Measurements from ENCODE around the gene PEX19.

GRCh38 chr1:159468165-159468542 is 28.6 kb downstream of the OR10J1 start:
- PRO-cap, result no peak
- RRBS, result no CpG with 5 or more reads among the region's 1 CpG

DNA sequence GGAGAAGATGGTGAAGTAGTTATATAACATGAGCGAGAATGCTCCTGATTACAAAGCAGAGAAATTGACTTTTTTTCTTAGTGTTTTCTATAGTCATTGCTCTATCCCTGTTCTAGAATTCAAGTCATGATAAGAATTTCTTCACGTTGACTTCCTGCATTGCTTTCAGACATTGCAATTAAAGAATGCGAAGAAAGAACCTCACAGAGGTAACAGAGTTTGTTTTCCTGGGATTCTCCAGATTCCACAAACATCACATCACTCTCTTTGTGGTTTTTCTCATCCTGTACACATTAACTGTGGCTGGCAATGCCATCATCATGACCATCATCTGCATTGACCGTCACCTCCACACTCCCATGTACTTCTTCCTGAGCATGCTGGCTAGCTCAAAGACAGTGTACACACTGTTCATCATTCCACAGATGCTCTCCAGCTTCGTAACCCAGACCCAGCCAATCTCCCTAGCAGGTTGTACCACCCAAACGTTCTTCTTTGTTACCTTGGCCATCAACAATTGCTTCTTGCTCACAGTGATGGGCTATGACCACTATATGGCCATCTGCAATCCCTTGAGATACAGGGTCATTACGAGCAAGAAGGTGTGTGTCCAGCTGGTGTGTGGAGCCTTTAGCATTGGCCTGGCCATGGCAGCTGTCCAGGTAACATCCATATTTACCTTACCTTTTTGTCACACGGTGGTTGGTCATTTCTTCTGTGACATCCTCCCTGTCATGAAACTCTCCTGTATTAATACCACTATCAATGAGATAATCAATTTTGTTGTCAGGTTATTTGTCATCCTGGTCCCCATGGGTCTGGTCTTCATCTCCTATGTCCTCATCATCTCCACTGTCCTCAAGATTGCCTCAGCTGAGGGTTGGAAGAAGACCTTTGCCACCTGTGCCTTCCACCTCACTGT is 10.7 kb downstream of the APCS start:
- PRO-cap, result bidirectional peak, plus-strand start at position 417 of the sequence, minus-strand start at position 126 of the sequence
- RRBS, result no CpG with 5 or more reads among the region's 8 CpGs

GRCh38 chr1:159860532-159861257 is 1.8 kb downstream of the VSIG8 start:
- PRO-cap, result no peak
- RRBS, result no CpG with 5 or more reads among the region's 5 CpGs

DNA sequence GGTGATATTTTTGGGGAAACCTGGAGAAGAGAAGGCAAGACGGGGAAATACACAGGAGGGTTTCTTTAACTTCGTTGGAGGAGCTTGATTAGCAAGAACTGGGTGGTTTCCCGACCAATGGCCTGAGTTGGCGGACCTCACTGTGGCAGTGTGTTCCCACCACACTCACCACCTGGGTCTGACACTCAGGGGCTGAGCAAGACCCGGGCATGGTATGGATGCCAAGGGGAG is 3.7 kb downstream of the TAGLN2 start:
- PRO-cap, result no peak
- RRBS, result no CpG with 5 or more reads among the region's 5 CpGs

DNA sequence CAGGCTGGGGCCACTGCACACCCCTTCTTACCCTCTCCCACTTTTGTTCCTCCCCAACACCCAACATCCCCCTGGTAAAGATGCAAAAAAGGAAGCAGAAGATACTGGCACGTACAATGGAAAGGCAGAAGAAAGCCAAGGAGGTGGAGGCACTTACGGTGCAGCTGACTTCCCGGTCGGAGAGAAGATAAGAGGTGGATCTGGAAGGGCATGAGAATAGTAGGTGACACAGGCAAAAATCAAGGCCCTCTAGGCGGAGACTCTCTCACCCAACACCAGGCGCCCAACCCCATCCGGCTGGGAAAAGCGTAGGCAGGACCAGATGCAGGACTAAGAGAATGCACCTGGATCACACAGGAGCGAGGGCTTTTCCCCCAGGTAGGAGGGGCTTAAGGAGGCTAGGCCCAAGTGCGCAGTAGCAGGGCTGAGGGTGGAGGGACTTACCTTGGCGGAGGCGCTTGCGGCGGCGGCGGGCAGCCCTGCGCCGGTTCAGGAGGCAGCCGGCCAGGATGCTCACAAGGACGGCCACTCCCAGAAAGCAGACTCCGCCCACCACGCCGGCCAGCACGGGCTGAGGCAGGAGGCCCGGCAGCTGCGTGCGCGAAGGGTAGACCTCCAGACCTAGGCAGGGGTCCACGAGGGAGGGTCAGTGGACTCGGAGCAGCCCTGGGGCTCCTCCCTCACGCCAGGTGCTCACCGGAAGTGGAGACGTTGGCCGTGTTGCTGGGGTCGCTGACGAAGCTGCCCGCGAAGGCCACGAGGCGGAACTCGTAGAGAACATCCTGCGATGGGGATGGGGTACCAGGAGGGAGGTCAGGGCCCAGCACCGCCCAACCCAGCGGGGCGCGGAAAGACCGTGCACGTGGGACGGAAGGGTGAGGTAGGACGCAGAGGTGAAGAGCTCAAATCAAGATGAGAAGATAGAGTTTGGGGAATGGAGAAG is 4.2 kb upstream of the TAGLN2 start:
- PRO-cap, result no peak
- RRBS, result 72% methylated on average over 5 of the region's 50 CpGs

DNA sequence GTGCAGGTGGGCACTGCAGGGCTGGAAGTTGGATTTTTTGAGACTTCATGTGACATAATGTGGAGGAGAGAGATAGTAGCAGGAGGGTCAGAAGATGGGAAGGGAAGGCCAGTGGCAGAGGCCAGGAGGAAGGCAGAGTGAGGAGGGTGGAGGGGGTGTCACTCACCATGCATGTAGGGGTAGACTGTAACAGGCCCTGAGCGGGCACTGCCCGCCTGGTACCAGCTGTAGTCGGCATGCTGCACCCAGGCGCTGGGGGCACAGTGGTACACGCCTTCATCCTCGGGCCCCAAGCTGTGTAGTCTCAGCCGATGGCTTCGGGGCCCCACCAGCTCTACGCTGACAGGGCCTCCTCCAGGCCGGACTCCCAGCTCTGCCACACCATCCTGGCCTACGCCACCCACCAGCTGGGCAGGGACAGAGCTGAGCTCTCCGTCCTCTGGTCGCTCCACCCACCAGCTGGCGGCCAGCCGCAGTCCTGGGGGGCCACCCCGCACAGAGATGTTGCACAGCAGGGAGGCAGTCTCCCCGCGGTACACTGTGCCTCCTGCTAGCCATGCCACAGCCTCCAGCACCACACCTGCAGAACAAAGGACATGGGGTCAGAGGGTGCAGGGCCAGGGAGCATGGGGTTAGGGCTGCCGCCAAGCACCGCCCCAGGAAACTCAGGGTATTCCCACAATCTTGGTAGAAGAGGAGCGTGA is 6.2 kb downstream of the IGSF8 start:
- PRO-cap, result no peak
- RRBS, result no CpG with 5 or more reads among the region's 21 CpGs

- PRO-cap, result no peak
- RRBS, result no CpG with 5 or more reads among the region's 3 CpGs
Observed at GRCh38 chr1:160208660-160209211, 3.6 kb downstream of the PEA15 start.

- PRO-cap, result no peak
- RRBS, result no CpG with 5 or more reads among the region's 9 CpGs
Observed at GRCh38 chr1:160213463-160214415, 8.6 kb downstream of the PEA15 start.

DNA sequence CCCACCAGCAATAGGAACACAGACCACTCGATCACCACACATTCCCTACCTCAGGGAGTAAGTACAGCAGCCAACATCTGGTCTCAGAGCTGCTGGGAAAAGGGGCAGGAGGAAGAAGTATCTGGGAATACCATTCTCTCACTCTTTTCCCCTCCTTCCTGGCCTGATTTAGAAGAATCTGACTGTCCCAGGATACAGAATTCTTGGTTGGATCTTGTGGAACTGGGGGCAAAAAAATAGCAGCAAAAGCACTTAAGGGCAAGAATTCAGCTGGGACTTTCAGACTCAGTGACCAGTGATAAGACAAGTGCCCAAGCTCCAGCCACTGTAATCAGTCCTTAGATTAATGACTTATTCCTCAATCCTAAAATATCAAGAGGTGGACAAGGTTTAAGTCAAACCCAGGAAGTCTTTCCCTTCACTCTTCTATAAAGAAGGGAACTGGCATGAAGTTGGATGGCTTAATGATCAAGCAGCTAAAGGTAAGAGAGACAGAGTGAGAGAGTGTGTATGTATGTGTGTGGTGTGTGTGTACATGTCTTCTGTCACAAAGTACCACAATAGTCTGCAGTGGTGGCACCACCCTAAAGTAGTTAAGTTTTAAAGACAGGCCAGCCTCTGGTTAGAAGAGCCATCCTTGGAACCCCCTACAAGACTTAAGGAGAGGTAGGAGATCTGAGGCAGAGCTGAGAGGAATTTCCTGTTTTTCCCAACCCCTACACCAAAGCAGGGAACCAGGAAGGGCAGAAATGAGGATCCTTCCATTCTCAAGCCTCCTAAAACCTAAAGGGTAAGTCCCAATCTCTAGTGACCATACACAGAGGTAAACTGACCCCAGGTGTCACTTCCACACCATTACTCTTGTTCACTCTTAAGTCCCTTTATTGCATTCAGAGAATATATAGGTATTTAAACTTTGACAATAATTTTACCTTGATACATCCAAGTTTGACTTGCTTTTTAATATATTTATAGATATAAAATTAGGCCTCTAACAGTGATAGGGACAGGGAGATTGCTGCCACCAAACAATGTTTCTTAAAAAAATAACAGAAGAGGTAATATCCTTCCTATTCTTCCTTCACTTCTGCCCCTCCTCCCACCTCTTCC is 11.0 kb downstream of the PEA15 start:
- PRO-cap, result no peak
- RRBS, result no CpG with 5 or more reads among the region's 1 CpG

DNA sequence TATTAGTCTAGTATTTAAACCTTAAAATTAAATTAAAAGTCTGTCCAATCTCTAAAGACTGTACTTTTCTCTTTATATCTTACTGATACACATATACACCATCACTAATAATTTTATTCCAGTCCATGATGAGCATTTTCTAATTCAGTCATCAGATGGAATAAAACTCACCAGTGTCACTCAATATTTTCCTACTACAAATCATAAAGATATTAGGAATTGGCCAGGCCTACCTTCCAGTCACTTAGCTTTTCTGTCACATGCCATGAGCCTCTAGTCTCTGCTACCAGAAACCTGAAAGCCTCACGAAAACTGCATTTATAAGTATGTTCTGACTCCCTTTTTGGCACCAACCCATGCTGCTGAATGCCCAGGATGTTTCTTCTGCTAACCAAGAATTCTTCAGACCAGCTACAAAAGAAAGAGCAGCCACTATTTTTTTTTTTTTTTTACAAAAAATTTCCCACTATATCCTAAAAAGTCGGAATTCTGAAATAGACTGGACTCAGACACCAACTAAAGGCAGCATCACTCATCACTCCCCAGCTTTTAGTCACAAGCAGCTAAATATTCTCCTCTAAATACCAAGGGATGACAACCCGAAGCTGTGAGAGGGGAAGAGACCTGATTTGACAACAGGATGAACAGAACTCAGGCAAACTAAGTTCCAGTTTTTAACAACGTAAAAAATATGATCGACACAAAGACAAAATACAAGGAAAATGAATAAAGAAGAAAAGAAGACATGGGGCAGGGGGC is 1.9 kb downstream of the DCAF8 start:
- PRO-cap, result no peak
- RRBS, result no CpG with 5 or more reads among the region's 5 CpGs

- PRO-cap, result bidirectional peak, plus-strand start at chr1:160284689, minus-strand start at chr1:160284680; bidirectional peak, plus-strand start at chr1:160284726, minus-strand start at chr1:160284725; bidirectional peak, plus-strand start at chr1:160284791, minus-strand start at chr1:160284762; bidirectional peak, plus-strand start at chr1:160285236, minus-strand start at chr1:160285130
- RRBS, result 4% methylated on average over 3 of the region's 40 CpGs
Observed at GRCh38 chr1:160284563-160285605, at the start of gene PEX19. PEX19 (minus strand) TSS chr1:160285133.

DNA sequence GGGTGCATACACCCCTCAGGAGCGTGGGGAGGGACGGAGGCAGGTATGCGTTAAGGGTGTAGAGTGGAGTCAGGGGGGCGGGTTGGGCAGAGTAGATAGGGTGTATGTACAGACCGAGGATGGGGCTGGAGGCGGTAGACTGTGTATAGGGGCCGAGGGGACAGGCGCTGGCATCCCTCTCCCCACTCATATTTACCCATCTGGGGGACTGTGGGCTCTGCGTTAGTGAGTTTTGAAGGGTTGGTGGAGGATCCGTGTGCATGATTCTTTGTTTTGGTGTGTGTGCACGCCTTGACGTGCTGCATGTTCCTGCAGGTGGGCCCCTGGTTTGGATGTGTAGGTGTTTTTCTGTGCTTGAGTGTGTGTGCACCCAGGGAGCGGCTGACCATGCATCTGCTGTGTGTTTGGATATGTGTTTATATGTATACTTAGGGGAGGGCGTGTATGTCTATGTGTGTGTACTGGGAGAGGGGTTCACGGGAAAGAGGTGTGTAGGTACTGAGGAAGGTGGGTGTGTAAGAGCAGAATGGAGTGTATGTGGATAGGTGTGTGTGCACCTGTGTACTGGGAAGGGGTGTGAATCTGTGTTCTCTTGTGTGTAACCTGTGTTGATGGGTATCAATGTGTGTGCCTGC is 1.0 kb downstream of the VANGL2 start:
- PRO-cap, result no peak
- RRBS, result no CpG with 5 or more reads among the region's 15 CpGs

- PRO-cap, result no peak
- RRBS, result no CpG with 5 or more reads among the region's 8 CpGs
Observed at GRCh38 chr1:160446793-160447558, 46.6 kb downstream of the VANGL2 start.

- PRO-cap, result no peak
- RRBS, result no CpG with 5 or more reads among the region's 6 CpGs
Observed at GRCh38 chr1:160540113-160540620, 17.1 kb upstream of the SLAMF6 start.

GRCh38 chr1:160577499-160578166 is 1.7 kb downstream of the CD84 start:
- PRO-cap, result no peak
- RRBS, result no CpG with 5 or more reads among the region's 2 CpGs

DNA sequence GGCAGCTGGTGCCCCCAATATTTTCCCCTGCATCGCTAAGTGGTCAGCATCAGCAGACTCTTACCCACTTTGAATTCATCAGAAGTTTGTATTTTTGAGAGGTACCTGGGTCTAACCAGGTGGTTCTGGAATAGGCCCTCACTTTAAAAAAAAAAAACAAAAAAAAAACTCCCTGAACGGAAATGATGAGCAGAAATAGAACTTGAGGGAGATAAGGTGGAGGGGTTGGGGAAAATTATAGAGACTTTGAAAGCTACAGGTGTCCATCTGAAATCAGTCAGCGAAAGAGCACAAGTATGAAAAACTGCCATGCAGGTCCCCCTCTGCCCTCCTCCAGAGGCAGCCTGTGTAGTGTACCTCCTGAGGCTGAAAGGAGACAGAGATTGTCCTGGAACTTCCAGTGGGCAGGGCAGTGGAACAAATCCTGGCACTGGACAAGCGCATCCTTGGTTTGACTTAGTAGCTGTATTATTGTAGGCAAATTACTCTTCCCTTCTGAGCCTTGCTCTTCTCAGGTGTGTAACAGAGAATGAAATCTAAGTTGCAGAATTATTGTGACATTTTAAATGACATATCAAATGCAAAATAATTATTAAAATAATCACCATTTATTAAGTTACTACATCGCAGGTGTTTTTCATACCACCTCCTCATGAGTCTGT is 1.2 kb downstream of the SLAMF7 start:
- PRO-cap, result no peak
- RRBS, result no CpG with 5 or more reads among the region's 5 CpGs

DNA sequence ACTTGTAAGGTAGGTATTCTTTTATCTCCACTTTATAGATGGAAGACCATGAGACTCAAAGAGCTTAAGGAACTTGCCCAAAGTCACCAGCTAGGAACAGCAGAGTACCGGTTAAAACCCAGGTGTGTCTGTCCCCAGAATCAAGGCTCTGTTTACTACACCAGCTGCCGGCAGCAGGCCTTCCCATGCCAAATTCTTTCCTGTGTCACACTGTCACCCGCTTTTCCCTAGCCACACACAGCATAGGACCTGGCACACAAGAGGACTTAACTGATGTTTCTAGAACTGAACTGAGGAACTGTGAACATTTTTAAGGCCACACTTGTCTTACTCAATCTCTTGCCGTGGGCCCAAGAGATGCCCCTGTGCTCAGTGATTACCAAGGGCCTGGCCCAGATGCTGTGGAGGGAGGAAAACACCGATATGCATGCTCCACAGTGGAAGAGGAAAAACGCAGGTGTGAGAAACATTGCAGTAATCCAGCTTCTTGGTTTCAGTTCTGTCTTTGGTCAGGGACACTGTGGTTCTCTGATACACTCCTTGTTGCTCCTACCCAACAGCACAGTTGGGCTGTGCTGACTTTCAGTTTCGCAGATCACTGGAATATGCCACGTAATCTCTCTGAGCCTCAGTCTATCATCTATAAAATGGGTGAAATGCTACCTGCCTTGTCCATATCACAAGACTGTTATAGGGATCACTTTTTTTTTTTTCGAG is 13.9 kb upstream of the LY9 start:
- PRO-cap, result no peak
- RRBS, result no CpG with 5 or more reads among the region's 9 CpGs

DNA sequence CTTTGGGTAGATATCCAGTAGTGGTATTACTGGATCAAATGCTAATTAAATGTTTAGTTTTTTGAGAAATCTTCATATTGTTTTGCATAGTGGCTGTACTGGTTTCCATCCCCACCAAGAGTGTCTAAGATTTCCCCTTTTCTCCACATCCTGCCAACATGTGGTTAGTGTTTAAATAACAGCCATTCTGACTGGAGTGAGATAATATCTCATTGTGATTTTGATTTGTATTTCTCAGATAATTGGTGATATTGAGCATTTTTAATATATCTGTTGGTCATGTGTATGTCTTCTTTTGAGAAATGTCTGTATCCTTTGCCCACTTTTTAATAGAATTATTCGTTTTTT is 5.1 kb downstream of the LY9 start:
- PRO-cap, result no peak
- RRBS, result no CpG with 5 or more reads among the region's 1 CpG

- PRO-cap, result no peak
- RRBS, result no CpG with 5 or more reads among the region's 7 CpGs
Observed at GRCh38 chr1:160951217-160951880, 3.3 kb downstream of the ITLN2 start.

GRCh38 chr1:161044365-161044882 is 1.4 kb downstream of the USF1 start:
- PRO-cap, result bidirectional peak, plus-strand start at chr1:161044707, minus-strand start at chr1:161044601